Upper lobe of left lung (tissue), 5 donors: ENCODE data around the gene LCP2.

- PRO-cap, 2 experiments: no peak in any of the 2 experiments
- RAMPAGE, long total RNA, 4 experiments: no peak in any of the 4 experiments
Observed at GRCh38 chr5:168262730-168263453, 28.6 kb upstream of the WWC1 start.

DNA sequence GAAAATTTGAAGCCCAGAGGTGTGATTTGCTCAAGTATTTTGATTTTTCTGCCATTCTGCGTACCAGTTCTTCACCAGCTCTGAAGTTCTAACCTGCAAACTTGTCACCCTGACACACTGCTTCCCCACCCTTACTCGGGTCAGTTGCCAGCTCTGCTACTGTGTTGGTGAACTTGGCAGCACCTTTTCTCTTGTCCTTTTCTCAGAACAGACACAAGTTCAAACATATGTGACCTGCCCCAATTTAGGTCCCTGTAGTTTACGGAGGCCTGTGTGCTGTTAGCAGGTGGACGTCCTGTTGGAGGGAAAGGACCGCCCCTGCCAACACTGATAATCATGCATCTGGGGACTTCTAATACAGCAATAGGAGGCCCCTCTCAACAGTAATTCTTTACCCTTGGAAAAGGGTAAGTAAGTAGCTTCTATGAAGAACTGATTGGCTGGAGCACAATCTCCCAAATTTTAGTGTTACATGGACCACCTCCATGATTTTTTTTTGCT, 2.4 kb downstream of the WWC1 start:
- PRO-cap, 2 experiments: no peak in any of the 2 experiments
- RAMPAGE, long total RNA, 4 experiments: no peak in any of the 4 experiments

- PRO-cap, 2 experiments: no peak in any of the 2 experiments
- RAMPAGE, long total RNA, 4 experiments: no peak in any of the 4 experiments
Observed at GRCh38 chr5:168317625-168318215, 26.3 kb downstream of the WWC1 start.

- PRO-cap, 2 experiments: no peak in any of the 2 experiments
- RAMPAGE, long total RNA, 4 experiments: start-site peak on the plus strand in 1 of 4 experiments, at chr5:168431336-168431375 at its widest, 19 reads per replicate
Observed at GRCh38 chr5:168431187-168431678, 55.0 kb upstream of the RARS1 start.

DNA sequence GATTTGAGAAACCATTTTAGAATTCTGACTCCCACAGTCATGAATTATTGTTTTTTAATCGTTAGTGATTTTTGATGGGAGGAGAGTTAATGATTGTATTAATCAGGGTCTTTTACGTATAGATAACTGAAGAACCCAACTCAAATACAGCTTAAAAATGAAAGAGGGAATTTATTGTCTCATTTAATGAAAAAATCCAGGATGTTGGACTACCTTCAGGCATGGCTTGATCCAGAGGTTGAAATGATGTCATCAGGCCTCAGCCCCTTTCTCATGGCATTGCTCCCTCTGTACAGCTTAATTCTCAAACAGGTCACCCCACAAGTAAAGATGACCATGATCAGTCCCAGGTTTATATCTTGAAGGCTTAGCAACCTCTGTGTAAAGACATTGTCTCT, 22.7 kb upstream of the RARS1 start:
- PRO-cap, 2 experiments: no peak in any of the 2 experiments
- RAMPAGE, long total RNA, 4 experiments: no peak in any of the 4 experiments

DNA sequence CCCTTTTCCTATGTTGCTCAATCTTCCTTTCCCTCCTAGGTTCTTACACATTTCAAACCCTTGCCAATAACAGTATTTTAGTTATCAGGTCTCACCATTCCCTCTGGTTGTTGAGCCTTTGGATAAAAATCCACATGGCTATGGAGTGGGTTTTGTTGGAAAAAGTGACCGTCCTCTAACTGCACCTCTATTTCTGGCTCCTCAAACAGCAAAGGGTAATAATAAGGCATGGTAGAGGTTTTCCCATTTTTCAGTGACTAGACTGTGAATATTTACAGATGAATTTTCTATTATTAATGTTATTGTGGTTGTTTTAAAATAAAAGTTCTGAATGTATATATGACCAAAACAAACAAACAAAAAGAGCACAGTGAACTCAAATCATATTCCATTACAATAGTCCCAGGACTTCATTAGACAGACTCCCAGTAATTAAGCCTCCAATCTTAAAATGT, 22.7 kb downstream of the PANK3 start:
- PRO-cap, 2 experiments: no peak in any of the 2 experiments
- RAMPAGE, long total RNA, 4 experiments: no peak in any of the 4 experiments

DNA sequence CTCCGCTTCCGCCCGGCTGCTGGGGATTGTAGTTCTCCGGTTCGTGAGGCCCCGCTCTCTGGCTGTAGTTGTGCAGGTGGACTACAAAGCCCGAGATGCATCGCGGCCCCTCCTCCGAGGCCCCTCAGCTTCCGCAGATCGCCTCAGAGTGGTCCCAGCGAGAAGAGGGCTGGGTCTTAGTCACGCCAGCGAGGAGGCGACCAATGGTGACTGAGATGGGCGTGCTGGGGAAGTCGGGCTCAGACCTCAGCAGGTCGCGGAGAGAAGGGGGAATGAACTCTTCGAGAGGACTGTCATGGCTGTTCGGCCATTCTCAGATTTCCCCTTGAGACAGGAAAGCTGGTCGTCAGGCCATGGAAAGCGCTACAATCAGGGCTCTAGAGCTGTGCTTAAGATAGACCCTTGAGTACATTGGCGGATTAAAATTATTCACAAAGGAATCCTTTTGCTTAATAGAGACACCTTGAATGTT, 523 bp upstream of the PANK3 start:
- PRO-cap, 2 experiments: peak in 2 of 2 experiments; most common plus-strand start position 249 of the sequence (in 1)
- RAMPAGE, long total RNA, 4 experiments: no peak in any of the 4 experiments

DNA sequence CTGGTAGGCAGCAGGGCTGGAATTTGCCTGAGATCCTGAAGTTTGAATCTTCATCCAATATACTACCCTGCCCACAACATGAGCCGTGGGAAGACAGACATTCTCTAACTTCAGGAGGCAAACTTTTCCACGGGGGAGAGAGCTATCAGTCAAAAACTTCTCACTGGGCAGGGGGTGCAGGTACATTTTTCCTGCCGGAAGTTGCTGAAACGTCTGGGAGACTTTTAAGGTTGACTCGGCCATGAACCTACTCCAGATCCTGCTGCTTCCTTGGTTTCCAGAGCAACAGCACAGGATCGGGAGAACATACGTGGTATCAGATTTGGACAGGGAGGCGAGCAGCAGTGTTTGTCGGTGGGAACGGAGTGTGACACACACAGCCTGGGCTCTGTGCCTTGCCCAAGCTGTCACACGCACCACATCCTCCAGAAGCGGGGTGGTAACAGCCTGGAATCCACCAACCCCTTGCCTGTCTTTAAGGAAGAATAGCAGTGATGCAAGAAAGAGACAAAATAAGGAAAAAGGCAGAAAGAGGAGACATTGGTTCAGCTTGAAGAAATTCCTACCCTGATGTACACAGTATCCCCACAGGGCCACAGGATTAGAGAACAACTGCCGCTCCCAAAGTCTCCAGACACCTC, 276.5 kb downstream of the SLIT3 start:
- PRO-cap, 2 experiments: no peak in any of the 2 experiments
- RAMPAGE, long total RNA, 4 experiments: no peak in any of the 4 experiments

- PRO-cap, 2 experiments: no peak in any of the 2 experiments
- RAMPAGE, long total RNA, 4 experiments: no peak in any of the 4 experiments
Observed at GRCh38 chr5:169027381-169027780, 273.6 kb downstream of the SLIT3 start.

DNA sequence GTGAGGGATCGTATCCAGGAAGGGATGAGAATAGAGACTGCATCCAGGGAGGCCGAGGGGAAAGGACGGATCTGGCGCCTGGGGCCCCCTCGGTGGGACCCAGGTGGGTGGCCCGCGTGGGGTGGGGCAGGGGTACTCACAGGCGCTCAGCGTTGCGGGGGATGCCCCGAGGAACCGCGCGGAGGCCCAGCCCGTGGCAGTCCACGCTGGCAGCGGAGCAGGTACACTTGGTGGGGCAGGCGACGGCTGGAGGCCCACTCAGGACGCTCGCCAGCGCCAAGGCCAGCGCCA, 621 bp downstream of the SLIT3 start:
- PRO-cap, 2 experiments: no peak in any of the 2 experiments
- RAMPAGE, long total RNA, 4 experiments: no peak in any of the 4 experiments

DNA sequence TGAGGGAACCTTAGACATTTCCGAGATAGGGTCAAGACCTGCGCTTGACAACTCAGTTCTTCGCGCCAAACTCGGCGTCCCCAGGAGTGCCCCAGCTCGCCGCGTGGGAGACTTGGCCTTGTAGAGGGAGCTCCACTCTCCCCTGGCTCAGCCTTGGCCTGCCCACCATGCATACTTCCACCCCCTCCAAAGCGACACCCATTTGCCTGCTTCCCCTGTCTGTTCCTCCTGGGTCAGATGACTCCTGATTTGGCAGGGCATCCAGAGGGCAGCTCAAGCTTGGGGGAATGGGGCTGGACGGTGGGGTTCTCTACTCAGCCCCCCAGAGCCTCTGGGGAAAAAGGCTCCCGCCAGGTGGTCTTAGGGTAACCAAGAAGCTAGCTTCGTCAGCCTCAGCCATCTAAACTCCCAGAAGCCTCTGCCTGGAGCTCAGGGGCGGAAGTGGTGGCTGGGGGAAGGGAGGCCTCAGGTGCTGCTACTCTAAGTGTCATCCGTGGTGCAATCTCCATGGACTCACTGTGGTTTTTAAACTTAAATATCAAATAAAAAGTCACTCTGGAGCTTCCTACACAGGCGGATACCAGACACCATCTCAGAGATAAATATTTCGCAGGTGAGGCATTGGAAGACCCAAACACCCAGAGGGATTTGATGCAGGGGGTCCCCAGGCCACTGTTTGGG, 660 bp downstream of the DOCK2 start:
- PRO-cap, 2 experiments: peak in 1 of 2 experiments; most common minus-strand start position 420 of the sequence (in 1)
- RAMPAGE, long total RNA, 4 experiments: no peak in any of the 4 experiments

DNA sequence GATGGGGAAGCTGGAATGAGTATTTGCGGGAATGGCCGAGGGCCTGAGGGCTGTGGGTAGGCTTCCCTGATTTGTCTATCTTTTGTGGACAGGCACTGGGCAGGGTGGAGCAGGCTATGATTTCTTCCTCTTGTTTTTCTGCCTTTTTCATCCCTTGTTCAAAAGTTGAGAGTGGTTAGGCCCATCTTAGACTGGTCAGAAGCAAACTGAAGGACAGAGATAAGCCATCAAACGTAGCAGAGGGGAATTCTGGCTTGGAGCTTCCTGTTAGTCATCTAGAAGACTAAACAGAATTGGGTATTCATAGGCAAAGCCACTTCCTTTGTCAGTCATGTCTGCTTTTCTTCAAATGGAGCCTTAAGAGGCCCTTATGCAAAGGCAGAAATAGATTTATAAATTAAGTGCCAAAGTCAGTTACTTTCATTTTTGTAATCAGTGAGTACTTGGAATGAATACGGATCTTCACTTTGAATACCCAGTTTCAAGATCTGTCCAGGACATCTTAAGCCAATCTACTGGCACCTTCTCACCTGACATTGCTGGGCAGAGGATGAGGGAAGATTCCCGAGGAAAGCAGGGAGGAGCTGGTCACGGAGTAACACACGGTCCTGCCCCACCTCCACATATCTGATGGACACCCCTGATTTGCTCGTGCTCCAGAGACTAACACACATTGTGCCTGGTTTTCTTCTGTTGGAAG, 14.0 kb downstream of the DOCK2 start:
- PRO-cap, 2 experiments: no peak in any of the 2 experiments
- RAMPAGE, long total RNA, 4 experiments: no peak in any of the 4 experiments

- PRO-cap, 2 experiments: no peak in any of the 2 experiments
- RAMPAGE, long total RNA, 4 experiments: no peak in any of the 4 experiments
Observed at GRCh38 chr5:169674238-169674603, 37.1 kb downstream of the DOCK2 start.

DNA sequence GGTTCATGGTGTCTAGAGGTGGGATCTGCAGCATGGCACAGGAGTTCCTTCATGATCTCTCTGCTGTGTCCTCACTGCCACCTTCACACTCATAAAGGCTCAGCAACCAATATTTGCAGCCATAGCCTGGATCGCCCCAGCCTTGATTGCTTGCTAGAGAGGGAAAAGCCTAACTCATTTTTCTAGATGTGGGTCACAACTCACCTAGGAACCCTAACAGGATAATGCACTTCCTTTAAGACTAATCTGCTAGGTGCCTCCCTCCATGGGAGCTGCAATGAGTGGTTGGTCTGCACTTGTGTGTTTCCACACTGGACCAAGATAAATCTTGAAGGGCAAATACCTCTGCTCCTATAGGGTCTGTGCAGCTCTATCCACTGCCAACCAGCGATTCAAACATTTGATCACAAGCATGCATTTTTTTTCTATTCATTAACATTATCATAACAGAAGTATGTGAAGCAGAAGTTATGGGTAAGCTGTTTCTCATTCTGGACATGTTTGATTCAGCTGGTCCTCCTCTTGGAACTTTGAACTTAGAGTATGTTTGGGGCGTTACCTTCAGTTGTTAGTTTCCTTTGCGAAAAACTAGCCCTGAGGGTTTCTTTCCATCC, 16.9 kb downstream of the C5orf58 start:
- PRO-cap, 2 experiments: no peak in any of the 2 experiments
- RAMPAGE, long total RNA, 4 experiments: no peak in any of the 4 experiments

DNA sequence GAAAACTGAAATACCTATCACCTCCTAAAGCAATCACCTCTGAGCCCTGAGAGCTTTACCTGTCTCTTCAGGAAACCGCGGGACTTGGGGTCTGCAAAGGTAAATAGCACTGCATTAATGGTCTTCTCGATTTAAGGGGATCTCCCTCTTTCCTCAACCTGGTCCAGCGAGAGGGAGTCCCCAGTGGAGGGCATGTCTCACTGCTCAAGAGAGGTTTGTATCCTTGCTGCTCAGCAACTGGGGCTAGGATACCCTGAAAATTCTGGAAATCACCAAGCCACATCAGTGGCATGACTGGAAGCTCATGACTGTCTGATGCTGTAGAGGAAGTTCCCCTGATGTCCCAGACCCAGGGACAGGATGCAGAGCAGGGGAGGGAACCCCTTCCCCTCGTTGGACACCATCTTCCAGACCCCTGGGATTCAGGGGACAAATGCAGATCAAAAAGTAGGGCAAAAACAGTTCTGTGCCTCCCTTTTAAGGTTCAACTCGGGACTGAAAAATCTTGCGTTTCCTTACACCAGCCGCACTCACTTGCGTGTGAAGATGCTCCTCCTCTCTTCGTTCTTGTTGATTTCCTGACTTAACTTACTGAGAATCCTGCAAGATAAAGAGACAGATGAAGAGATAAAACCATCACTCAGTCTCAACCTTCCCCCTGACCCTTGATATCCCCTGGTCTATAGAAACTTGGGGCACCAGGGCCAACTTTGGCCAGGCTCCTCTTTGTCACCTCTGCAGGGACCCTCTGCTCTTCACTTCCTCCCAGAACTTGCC, 22.1 kb downstream of the LCP2 start:
- PRO-cap, 2 experiments: no peak in any of the 2 experiments
- RAMPAGE, long total RNA, 4 experiments: no peak in any of the 4 experiments

GRCh38 chr5:170277658-170278347, 19.8 kb downstream of the LCP2 start:
- PRO-cap, 2 experiments: no peak in any of the 2 experiments
- RAMPAGE, long total RNA, 4 experiments: no peak in any of the 4 experiments

DNA sequence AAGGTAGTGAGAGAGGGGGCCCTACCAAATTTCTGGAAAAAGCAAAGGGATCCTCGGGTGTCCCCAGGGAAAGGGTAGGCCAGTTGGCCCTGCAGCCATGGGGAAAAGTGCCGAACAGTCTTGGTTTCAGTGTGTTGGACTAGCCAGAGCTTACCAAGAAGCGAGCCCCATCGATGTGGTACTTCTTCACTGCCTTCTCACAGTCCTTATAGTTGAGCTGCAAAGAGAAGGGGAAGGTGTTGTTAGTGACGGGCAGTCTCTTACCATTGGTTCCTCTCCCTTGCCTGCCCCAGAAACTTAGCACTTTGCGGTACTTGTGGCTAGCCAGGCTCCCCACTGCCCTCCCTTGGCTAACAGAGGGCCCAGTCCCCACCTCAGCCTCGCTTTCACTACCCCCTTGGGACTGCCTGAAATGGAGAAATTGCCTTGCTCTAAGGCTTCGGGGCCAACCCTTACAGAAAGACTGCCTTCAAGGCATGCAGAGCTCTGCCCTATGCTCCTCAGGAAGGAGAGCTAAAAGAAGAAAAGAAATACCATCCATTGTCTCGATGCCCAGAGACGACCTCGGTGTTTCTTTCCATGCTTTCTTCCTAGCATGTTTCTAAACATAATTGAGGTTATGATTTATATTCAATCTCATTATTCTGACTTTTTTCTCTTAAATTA, 4.3 kb downstream of the LCP2 start:
- PRO-cap, 2 experiments: no peak in any of the 2 experiments
- RAMPAGE, long total RNA, 4 experiments: no peak in any of the 4 experiments

DNA sequence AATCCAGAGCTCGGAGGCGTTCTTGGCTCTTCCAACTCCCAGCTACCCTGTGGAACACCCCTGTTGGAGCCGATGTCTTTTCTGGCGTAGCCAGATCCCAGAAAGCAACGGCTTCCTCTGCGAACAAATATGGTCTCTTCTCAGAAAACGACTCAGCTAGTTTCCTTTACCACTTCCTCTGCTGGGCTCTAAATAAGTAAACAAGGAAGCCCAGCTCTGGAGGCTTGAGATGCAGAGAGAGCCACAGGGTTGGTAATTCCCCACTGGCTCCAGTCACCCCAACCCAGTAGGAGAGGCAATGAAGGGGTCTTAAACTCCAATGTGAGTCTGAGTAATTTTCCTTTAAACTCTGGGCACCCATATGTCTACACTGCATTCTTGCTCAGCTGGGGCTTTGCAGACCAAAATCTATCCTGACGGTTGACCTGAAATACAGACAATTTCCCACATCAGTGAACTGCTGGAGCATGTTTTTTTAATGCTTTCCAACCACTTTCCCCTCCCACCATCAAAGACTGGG, at the start of gene LCP2:
TSS of gene LCP2 (minus strand) at position 99 of the 520 bp plus-strand sequence.
- PRO-cap, 2 experiments: peak in 2 of 2 experiments; most common plus-strand start position 219 of the sequence (in 1); most common minus-strand start position 49 of the sequence (in 1)
- RAMPAGE, long total RNA, 4 experiments: start-site peak on the minus strand in 4 of 4 experiments, centred at positions 77 to 95 of the sequence, 368 to 1,208 reads per replicate

DNA sequence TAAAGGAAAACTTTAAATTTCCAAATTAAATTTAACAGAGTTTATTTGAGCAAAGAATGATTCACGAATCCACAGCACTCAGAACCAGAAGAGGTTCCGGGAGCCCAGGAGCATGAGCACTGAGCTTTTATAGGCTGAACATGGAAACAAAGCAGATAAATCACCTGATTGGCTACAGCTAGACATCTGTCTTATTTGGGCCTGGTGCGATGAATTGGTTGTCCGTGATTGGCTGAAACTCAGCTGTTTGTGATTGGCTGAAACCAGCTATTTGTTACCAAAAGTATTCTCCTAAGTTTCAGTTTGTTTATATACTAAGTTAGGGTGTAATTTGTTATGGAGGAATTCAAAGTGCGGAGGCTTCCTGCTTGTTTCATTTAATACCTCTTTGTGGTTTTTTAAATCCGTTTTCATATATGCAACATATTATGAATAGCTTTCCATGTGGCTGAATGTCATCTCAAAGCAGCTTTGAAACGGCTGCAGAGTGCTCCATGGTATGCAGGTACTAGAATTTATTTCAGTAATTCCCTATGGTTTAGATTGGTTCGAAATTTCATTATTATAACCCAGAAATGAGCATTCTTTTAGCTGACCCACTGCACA, 15.8 kb upstream of the LCP2 start:
- PRO-cap, 2 experiments: no peak in any of the 2 experiments
- RAMPAGE, long total RNA, 4 experiments: no peak in any of the 4 experiments

DNA sequence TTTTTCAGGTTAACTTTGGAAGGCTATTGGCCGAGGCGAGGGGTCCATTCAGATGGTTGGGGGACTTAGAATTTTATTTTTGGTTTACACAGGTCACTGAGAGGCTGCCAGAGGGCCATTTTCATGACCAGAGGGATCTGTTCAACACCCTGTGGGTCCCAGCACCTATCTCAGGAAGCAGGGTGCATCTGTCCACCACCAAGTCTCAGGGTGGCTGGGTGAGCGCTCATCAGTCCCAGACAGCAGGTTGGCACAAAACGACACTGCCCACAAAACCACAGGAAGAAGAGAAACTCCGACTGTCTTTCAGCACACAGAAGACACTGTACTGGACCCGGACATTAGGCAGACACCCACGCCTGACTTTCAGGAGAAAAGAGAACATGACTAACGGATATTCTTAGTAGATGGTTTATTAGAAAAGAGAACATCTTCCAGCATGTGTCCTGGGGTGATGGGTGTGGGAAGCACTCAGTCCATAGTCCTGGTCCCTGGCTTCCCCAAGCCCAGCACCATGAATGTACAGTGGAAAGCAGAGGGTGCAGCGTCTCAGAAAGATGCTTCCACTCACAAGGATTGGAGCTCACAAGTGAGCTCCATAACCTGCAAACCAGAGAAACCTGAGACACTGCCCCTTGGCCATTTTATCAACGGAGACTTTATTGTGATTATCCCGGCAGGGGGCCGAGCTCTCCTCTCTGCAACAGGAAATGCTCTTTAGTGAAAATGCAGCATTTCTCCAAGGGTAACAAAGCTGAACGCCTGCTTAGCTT, 35.7 kb upstream of the LCP2 start:
- PRO-cap, 2 experiments: no peak in any of the 2 experiments
- RAMPAGE, long total RNA, 4 experiments: no peak in any of the 4 experiments